ENCODE measurements around a stretch of chr1.

DNA sequence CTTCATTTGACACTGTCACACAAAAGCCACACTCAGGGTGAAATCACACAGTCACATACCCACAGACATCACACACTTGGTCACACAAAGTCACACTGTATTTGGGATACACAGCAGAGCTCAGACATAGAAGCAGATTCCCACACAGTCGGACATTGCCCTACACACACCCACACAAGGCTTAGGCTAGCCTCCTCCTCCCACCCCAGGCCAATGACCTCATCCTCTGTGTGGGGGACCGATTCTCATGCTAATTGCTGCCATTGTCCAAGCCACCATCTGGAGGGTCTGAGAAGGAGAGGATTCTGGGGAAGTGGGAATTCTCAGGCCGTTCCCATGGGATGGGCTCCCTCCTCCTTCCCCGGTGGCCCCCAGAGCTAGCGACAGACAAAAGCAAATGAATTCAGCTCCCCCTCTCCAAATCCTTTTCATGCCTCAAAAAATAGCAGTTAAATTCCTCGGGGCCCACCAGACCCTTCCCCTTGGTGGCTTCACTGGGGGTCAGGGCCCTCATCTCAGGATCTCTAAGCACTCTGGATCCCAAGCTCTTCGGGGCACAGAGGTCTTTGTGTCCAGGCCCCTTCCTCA, 3.5 kb downstream of the NES start:
- PRO-cap = no peak

DNA sequence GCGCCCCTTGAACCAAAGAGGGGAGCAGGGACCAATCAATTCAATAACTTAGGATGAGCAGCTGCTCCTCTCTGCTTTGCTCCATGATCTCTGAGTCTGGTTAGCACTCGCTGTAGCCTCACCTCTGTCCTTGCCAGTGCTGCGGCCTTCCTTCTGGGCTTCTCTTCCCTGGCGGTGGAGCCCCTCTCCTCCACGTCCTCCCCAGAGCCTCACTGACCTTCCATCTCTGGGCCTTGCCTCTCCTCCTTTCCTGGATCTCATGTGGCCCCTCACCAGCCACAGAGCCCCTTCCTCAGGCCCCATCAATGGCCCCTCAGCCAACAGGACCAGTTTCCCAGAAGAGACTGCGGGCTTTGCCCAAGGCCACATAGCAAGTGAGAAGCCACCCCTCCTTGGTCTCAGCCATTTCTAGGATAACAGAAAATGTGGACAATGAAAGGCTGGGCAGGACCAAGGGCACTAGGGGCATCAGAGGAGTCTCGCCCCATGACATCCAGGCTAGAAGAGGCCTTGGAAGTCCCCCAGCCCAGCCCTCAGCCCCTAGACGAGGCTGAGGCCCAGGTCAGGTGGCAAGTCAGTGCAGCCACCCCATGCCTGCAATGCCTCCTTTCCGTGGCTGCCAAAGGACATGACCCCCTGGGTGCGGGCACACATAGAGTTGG, 2.8 kb downstream of the NES start:
- PRO-cap = no peak

- PRO-cap = no peak
Observed at GRCh38 chr1:156691507-156692197, 13.7 kb downstream of the CRABP2 start.

GRCh38 chr1:156693862-156695039, 11.1 kb downstream of the CRABP2 start:
- PRO-cap = no peak

- PRO-cap = no peak
Observed at GRCh38 chr1:156727886-156728295, 378 bp upstream of the METTL25B start.

DNA sequence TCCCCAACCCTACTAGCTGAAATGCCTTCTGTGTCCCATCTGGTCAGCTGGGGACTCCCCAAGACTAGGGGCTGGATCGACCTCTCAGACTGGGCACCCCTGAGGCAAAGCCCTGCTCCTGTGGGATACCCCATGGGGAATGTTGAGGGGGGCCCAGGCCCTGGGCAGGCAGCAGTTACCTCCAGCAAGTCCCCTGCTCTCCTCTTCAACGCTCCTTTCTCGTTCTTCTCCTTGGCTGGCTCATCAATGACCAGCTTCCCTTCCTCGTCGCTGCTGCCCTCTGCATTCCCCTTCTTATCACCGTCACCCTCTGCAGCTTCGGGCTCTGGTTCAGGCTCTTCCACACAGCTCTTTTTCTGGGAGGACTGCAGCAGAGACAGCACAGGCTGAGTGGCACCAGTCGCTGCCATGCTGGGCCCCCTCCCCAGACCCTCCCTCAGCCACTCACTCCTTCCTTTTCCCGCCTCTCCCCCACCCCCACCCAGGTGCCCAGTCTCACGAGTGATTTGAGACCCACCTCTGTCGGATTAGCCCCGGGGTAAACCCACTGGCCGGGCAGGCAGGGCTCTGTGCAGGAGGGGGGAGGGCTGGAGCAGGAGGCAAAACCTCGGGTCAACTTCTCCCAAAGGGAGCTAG, 3.2 kb upstream of the MRPL24 start:
- PRO-cap = no peak

DNA sequence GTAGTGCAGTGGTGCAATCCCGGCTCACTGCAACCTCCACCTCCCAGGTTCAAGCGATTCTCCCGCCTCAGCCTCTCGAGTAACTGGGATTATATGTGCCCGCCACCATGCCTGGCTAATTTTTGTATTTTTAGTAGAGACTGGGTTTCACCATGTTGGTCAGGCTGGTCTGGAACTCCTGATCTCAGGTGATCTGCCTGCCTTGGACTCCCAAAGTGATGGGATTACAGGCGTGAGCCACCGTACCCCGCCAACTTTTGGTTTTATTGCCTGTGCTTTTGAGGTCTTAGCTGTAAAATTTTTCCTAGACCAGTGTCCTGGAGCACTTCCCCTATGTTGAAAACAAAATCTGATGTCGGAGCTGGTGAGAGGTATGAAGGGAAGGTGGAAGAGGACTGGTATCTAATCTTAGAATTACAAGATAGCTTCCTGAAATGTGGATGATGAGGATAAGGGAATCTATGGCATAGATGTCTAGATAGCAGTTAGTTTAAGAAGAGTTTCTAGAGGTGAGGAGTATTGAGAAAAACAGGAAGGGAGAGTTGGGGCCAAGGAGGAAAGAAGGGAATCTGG, 21.8 kb downstream of the PRCC start:
- PRO-cap = no peak

GRCh38 chr1:156794344-156794975, 22.2 kb downstream of the SH2D2A start:
- PRO-cap = no peak

DNA sequence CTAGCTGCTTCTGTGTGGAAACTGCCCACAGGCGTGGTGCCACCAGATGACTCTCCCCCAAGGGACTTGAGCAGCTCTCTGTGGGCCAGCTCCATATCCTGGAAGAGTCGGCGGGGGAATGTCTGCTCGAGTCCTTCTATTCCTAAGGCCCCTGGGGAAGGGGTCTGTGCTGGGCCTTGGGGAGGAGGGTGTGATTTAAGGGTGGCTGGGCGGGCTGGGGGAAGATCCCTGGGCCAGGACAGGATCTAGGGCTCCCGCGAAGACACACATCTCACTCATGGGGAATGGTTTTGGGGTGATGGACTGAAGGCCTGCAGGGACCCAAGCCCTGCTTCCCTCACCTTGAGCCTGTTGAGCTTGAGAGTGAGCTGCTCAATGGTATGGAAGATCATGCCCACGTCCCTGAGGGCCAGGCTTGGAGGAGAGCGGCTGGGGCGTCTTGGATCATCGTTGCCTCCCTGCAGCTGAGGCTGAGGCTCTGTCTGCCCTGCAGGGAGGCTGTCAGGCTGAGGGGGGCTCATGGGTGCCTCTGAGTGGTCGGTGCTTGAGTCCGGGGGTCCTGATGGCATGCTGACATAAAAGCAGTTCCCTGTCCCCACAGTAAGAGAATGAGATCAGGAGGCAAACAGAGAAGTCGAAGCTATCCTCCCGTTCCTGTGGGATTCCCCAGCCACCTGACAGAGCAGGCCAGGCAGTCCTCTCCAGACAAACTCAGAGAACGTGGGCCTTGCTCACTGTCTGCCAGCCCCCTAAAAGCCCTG, 16.7 kb downstream of the LRRC71 start:
- PRO-cap = no peak

GRCh38 chr1:157025950-157026421, 19.6 kb downstream of the ARHGEF11 start:
- PRO-cap = no peak

DNA sequence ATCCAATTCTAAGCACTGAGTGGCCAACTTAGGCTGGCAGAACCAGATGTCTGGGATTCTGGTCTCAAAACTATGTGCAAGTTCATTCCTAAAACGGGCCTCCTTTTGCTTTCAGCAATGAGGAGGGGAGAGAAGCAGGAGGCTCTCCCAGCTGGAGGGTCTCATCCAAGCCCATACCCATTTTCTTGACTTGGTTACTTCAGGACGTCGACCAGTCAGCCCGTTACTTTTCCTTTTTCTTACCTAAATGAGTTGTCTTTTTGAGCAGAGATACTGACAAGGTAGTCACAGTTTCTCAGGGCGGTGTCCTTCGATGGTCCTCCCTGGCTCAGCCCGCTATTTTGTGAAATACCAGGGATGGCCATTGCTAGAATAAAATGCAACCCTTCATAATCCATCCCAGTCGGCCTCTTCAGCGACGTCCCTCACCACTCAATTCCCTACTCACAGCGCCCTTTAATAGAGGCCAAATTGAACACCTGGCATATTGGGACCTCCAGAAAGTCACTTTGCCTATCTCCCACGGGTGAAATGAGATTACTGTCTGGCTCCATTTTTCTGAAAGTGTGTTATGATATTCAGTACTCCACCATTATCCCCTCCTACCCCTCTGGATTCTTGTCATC, 18.2 kb downstream of the ETV3 start:
- PRO-cap = no peak

- PRO-cap = no peak
Observed at GRCh38 chr1:157562619-157563077, 10.3 kb upstream of the FCRL5 start.

- PRO-cap = no peak
Observed at GRCh38 chr1:157844016-157844632, 2.5 kb upstream of the CD5L start.

- PRO-cap = no peak
Observed at GRCh38 chr1:157965839-157966433, 27.5 kb upstream of the KIRREL1 start.

GRCh38 chr1:157992142-157992483, 1.3 kb upstream of the KIRREL1 start:
- PRO-cap = no peak

- PRO-cap = no peak
Observed at GRCh38 chr1:158014327-158015088, 21.1 kb downstream of the KIRREL1 start.

DNA sequence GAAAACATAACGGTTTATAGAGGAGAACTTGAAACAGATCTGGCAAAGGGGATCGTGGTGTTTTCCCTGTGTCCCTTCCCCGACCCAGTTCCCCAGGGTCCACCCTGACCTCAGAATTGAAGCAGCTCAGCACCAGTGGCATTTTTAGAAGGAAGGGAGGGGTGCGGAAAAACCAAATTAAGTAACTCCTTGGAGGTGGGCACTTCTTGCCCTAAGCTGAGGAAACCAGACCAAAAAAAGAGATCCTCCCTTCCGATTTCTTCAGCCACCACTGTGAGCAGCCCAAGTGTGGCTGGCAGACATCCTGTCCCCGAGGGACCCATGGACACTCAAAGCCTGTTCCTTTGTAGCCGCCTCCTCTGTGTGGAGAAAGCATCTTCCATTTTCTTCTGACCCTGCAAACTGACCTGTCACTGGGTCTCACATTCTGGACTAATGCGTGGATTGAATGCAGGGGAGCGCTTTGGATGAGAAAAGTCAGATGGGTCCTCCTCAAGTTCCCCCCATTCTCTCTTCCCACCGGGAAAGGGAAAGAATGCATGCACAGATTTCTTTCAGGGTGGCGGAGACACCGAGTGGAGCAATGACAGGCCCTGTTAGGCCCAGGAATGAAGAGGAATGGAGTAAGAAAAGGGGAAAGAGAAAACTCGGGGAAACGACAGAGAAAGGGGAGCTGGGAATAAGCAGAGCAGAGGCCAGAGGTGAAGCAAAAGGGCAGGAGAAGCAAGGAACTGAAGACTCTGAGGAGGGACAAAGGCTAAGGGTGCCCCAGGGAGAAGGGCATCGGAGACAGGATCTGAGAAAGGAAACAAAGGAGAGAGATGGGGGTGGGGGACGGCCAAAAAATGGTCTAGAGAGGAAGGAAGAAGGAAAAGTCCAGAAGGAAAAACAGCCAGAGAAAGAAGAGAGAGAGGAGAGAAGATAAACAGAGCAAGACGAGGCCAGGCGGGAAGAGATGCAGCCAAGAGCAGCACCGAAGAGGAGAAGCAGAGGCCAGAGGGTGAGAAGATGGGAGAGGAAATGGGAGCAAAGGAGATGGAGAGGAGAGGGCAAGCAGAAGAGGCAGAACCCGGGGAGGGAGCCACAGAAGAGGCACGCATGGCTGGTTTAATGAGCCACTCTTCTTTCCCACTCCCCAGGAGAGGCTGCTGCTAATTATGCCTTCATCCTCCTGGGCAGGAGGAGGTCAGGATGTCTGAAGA, 31.6 kb downstream of the KIRREL1 start:
- PRO-cap = unidirectional peak, minus-strand start at position 91 of the sequence

DNA sequence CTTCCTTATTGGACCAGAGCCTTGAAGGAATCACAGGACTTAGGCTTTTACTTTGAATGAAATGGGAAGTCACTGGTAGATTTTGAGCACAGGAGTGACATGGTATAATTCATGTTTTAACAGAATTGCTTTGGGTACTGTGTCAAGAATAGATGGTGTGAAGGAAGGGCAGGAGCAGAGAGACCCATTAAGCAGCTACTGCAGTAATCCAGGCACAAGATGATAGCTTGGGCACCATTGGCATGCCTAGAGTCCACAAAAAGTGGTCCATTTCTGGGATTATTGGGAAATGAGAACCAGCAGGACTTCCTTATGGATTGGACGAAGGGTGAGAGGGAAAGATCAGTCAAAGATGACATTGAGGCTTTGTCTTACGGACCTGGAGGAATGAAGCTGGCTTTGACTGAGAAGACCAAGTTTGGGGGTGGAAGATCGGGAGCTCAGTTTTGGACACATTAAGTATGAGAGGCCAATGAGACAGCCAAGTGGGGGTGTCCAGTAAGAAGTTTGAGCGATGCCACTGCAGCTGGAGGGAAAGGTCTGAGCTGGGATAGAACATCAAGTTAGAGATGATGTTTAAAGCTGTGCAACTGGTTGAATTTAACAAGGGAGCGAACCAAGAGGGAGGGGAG, 52.6 kb downstream of the KIRREL1 start:
- PRO-cap = no peak

GRCh38 chr1:158097464-158097779, 30.7 kb downstream of the SMIM42 start:
- PRO-cap = no peak

- PRO-cap = no peak
Observed at GRCh38 chr1:158150348-158150986, 22.4 kb upstream of the SMIM42 start.

All from anterior vena cava (tissue), 1 donor.